Endometrial microvascular endothelial cells (primary cell): ENCODE results near the genes SLC38A9 and IL31RA.

DNA sequence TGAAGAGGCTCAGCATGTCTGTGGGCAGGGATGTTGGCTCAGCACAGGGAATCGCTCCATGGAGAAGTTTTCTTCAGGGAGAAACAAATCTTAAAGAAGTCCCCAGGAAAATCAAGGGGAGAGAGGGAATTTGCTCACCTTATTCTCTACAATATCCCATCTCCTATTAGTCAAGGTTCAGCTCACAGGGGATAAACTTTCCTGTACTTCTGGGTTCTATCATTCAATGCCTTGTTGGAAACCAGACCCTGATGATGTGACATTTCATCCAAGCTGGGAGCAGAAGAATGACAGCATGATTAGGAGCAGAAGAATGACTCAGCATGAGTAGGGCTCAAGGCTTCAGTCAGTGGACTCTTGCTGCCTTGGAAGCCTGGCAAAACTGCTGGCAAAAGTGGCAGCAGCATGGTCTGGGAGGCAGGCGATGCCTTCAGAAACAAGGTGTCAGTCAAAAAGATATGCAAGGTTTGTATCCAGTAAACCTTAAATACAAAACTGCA lies 4.9 kb downstream of the HSPB3 start:
- RAMPAGE, long total RNA: no peak

DNA sequence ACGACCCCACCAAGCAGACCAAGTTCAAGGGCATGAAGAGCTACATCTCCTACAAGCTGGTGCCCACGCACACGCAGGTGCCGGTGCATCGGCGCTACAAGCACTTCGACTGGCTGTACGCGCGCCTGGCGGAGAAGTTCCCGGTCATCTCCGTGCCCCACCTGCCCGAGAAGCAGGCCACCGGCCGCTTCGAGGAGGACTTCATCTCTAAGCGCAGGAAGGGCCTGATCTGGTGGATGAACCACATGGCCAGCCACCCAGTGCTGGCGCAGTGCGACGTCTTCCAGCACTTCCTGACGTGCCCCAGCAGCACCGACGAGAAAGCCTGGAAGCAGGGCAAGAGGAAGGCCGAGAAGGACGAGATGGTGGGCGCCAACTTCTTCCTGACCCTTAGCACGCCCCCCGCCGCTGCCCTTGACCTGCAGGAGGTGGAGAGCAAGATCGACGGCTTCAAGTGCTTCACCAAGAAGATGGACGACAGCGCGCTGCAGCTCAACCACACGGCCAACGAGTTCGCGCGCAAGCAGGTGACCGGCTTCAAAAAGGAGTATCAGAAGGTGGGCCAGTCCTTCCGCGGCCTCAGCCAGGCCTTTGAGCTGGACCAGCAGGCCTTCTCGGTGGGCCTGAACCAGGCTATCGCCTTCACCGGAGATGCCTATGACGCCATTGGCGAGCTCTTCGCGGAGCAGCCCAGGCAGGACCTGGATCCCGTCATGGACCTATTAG lies 1.4 kb downstream of the SNX18 start:
- RAMPAGE, long total RNA: no peak

- RAMPAGE, long total RNA: no peak
Observed at GRCh38 chr5:54522140-54522593, 4.6 kb downstream of the SNX18 start.

- RAMPAGE, long total RNA: no peak
Observed at GRCh38 chr5:54774510-54774724, 211.0 kb downstream of the ESM1 start.

GRCh38 chr5:54901173-54901784 lies 84.1 kb downstream of the ESM1 start:
- RAMPAGE, long total RNA: no peak

- RAMPAGE, long total RNA: no peak
Observed at GRCh38 chr5:55423278-55423805, 111.4 kb downstream of the PLPP1 start.

DNA sequence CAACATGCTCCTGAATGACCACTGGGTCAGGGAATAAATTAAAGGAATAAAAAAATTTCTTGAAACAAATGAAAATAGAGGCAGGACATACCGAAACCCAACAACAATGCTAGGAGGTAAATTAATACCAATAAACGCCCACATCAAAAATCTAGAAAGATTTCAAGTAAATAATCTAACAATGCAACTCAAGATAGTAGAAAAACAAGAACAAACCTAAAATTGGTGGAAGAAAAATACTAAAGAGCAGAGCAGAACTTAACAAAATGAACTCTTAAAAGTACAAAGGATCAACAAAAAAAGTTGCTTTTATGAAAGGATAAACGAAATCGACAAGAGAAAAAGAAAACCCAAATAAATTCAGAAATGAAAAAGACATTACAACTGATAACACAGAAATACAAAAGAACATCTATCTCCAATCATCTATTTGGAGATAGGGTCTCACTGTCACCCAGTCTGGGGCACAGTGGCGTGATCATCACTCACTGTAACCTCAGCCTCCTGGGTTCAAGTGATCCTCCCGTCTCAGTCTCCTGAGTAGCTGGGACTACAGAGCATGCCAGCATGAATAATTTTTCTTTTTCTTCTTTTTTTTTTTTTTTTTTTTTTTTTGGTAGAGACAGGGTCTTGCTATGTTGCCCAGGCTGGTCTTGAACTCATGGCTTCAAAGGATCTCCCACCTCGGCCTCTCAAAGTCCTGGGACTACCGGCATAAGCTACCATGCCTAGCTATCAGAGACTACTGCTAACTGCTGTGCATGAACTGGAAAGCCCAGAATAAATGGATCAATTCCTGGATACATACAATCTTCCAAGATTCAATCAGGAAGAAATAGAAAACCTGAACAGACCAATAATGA lies 103.0 kb downstream of the PLPP1 start:
- RAMPAGE, long total RNA: no peak

- RAMPAGE, long total RNA: start-site peak on the minus strand at chr5:55712277-55712308, 30 and 47 reads in 2 replicates
Observed at GRCh38 chr5:55711801-55713008, at the start of gene SLC38A9. TSS of gene SLC38A9 (minus strand) at chr5:55712324.

DNA sequence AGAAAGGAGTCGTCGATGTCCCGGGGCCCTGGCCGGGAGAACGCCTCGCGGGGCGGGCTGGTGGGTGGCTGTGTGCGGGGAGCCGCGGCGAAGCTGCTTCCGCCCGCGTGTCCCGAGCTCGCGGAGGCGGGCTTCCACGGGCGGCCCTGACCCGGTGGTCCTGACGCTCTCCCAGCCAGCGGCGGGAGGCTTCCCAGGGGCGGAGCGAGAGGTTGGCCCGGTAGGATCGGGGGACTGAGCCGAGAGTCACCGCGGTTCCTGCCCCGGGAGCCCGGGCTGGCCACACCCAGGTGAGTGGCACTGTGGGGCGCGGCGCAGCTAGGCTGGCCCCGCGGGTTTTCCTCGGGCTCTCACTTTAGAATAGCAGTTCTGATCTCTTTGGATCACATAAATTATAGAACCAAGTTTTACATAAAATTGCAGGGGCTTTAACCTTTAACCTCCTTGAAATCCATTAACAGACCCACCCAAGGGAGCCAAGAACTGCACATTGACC lies 29.3 kb upstream of the IL31RA start:
- RAMPAGE, long total RNA: no peak

- RAMPAGE, long total RNA: no peak
Observed at GRCh38 chr5:55851189-55851684, at the start of gene IL31RA. TSS of gene IL31RA (plus strand) at chr5:55851357.

- RAMPAGE, long total RNA: no peak
Observed at GRCh38 chr5:55933401-55933800, 61.4 kb downstream of the IL6ST start.

- RAMPAGE, long total RNA: no peak
Observed at GRCh38 chr5:55939541-55940503, 54.9 kb downstream of the IL6ST start.

- RAMPAGE, long total RNA: no peak
Observed at GRCh38 chr5:55940504-55941349, 54.0 kb downstream of the IL6ST start.

- RAMPAGE, long total RNA: no peak
Observed at GRCh38 chr5:55989849-55990192, 4.9 kb downstream of the IL6ST start.

DNA sequence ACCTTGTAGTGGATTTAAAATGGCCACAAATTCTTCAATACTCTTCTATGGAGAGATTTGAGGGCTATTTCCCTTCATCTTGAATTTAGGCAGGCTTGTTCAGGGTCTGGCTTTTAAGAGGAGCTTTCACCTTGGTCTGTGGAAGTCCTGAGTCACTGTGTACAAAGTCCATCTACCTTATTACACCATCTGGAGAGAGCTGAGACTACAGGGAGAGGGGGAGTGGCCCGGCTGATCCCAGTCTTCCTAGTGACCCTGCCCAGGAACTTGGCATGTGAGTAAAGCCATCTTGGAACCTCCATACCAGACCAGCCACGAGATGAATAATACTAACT lies 8.3 kb upstream of the IL6ST start:
- RAMPAGE, long total RNA: no peak

DNA sequence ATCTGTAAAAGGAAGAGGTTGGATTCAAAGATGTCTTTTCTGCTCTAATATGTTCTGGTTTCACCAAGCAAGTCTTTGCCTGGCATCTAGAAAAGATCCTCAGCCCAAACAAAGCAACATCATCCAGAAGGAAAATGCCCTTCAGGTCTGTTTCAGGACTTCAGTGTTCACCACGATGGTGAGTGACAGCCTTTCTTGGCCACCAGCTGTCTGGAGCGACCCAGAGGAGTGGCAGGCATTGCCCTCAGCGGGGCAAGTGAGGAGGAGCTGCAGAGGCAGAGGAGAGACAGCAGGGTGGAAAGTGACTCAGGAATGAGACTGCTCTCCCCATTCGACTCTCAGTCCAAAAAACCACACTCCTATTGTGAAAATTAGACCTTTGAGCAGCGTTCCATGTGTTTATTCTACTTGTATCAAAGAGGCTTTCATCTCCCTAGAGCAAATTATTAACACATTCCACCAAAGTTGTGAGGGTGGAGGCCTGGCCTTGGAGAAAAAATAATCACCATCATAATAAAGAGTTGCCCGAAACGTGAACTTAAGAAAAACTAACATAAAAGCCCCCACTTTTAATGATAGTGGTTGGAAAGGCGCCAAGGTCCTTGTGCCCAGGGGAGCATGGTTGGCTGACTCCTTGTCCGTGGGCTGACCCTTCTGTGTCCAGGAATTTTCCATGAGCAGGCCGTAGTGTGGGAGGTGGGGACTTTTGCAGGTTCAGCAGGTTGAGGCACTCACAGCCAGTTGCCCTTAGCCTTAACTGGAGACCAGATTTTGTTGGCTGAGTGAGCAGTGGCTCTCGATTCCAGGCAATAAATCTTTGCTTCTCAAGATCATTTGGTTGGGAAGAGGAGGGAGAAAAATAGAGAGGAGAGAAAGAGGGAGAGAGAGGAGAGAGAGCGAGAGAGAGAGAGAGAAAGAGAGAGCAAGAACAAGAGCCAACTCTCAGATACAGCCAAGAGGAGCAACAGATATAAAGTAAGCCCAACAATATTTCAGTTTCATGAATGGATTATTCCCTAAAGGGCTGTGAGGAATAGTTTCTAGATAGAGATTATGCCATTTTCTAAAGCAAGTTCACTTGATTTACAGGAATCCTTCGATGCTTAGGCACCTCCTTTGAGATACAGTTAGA lies 125.9 kb upstream of the ANKRD55 start:
- RAMPAGE, long total RNA: no peak

- RAMPAGE, long total RNA: no peak
Observed at GRCh38 chr5:56465043-56465242, 231.8 kb upstream of the ANKRD55 start.

DNA sequence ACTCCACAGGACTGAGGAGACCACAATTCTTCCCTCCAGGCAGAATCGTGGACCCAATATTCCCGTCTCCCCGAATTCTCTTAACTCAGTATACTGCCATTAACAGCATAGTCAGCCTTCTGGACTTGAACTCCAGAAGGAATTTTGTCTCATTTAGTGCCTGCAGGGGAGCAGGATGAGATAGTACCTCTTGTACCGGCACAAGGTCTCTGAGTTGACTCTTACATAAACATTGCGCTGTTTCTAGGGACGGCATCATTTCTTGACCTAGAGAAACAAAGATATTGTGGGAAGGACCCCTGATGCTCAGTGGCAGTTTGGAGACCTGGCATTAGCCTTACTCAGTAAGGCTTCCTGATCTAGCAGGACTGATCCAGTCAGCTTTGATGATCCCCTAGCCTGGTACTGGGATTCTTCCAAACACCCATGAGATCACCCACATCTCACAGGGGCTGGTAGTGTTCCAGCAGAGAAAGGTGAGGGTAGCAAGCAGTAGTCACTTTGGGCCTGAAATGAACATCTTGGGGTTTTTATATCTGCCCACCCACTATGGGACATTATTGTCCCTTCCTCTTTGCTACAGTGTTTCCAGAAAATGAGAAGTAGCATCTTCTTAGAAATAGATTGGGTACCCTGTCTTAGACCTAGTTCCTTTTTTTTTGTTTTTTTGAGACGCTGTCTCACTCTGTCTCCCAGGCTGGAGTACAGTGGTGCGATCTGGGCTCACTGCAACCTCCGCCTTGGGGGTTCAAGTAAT lies 249.0 kb upstream of the ANKRD55 start:
- RAMPAGE, long total RNA: no peak

DNA sequence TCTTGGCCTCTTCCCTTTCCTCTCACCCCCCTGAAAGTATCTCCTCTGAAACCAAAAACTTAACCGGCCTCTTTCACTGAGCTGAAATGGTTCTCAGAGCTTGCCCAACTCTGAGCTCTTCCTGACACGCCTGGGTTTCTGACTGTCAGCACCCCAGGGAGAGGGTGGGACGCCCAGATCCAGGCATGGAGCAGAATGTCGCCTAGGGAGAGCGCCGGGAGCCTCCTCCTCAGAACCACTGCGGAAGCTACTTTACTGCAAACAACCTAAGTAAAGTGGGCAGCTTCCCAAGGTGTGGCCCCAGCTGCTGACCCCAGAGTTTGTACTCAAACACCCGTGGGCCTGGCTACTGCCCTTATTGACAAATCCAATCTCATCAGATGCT lies 226.2 kb upstream of the MAP3K1 start:
- RAMPAGE, long total RNA: no peak

- RAMPAGE, long total RNA: no peak
Observed at GRCh38 chr5:56673019-56673779, 142.2 kb upstream of the MAP3K1 start.